ENCODE measurements around the gene LIPC.

DNA sequence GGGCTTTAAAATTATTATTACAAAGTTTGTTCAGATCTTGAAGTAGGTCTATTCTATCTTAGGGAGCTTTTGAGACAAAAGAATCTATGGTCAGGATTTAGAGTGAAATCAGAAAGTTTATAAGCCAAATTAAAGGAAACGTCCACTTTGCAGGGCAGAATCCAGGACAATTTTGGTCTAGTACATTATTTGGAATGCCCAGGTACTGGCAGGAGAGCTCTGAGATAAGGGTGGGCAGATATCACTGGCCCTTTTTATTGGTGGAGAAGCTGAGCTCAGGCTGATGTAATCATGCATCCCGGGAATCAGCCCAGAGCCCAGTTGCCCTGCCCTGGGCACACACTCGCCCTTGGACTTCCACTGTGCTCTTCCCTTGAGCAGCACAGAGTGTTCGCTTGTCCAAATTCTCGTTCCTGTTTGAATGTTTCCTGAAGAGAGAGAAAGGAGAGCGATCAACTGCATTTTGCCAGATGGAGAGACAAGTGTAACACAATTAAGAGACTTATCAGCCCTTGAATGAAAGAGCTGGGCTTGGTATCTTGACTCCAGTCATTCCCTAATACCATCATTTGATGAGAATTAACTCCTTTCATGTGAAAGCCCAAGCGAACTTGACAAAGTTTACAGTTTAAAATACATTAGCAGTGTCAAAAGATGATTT, 3.7 kb downstream of the AQP9 start:
- PRO-cap = no peak
- RAMPAGE, long total RNA, 4 experiments = no peak in any of the 4 experiments

DNA sequence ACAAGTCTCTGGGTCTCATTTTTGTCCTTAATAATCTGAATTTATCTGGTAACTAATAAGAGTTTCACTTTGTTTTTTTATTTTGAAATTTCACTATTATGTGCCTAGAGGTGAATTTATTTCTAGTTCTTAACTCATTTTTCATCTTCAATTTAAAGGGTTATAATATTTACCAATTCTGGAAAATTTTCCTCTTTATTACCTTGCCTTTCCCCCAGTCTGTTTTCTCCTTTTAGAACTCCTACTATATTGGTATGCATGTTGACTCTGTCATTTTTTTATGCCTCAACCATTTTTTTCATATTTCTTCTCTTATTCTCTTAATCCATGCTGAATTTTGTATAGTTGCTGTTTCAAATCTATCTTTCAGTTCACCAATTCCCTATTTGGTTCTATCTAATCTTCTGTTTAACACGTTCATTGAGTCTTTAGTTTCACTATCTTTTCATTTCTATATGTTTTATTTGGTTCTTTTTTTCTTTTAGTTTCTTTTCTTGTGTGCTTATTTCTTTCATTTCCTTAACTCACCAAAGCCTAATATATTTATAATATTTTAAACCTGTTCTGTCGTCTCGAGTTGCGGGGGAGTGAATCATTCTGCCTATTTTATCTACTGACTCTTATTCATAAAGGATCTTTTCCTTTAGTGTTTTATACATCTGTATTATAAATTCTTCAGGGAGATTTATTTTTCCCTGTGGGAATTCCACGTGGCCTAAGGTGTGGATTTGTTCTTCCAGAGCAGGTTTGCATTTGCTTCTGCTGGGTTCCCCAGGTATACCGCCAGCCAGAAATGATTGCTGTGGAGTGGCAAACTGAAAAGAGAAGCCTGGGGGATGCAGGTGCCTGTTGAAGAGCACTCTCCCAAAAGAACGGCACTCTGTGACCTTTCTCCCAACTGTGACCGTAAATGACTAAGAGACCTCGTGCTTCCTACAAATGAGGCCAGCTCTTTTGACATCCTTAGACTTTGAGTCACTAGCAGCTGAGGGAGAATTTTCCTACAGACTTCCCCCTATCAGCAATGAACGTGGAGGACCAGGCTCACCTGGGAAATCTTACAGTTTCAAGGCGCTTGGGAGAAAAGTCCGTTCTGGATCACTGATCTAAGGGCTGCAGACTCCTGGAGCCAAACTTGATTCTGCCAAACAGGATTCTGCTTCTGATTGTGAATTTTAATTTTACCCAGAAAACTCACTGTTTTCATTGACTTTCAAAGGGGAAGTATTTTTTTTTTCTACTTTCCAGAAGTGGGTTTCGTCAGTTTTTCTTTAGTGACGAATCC, 8.2 kb downstream of the AQP9 start:
- PRO-cap = no peak
- RAMPAGE, long total RNA, 4 experiments = no peak in any of the 4 experiments

DNA sequence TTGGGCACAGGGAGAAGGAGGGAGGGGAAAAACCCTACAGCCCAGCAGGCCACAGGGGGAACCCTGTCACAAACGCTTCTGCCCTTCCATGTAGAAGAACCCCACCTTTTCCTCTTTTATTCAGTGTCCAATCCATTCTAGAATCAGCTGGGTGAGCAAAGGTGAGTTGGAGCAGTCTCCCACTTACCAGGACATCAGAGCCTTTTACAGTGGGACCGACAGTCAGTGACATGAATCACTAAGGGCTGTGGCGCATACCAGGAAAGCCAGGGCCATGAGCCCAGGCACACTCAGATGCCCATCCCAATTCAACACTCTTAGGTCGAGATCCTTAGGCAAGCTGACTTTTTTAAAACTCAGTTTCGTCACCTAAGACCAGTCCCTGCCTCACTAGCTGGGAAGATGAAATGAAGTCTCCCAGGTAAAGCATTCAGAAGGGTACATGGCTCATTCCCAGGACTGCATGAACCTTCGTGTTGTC, 146.1 kb downstream of the AQP9 start:
- PRO-cap = no peak
- RAMPAGE, long total RNA, 4 experiments = no peak in any of the 4 experiments

GRCh38 chr15:58330020-58330913, 101.5 kb upstream of the LIPC start:
- PRO-cap = no peak
- RAMPAGE, long total RNA, 4 experiments = no peak in any of the 4 experiments

DNA sequence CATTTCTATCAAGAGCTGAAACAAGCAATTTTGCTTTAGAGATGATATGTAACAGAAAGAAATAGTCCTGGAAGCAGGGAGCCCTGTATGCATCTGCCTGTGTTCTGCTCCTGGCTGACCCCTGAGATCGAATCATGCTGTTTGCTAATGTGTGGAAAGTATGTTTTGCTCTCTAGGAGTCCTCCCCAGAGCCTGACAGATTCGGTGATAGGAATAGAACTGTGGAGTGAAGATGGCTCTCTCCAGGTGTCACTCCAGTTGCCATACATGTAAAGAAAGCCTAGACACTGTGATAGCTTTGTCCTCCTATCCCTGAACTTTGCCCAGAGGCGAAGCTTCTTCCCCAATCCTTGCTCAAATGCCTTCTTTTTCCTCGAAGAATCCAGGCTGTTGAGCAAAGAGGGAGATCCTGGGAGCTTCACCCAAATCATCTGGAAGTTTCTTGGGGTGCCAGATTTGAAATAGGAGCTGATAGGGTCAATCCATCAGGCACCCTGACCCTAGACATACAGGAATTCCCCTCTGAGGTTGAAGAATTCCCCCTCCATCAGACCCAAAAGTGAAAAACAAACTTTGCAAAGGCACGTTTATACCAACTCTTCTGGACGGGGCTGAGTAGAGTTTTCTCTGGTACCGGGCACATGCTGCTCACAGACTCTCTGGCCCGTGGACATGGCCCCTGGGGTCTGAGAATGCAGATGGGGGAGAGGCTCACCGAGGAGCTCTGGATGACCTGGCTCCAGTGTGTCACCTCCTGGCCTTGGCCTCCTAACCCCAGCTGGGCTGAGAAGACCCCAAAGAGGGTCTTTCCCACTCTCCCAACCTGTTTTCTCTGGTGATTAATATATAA, 11.4 kb upstream of the LIPC start:
- PRO-cap = no peak
- RAMPAGE, long total RNA, 4 experiments = no peak in any of the 4 experiments

- PRO-cap = no peak
- RAMPAGE, long total RNA, 4 experiments = no peak in any of the 4 experiments
Measured at GRCh38 chr15:58431459-58432059, at the start of gene LIPC. Gene LIPC, plus strand, starts transcription at chr15:58431991.

DNA sequence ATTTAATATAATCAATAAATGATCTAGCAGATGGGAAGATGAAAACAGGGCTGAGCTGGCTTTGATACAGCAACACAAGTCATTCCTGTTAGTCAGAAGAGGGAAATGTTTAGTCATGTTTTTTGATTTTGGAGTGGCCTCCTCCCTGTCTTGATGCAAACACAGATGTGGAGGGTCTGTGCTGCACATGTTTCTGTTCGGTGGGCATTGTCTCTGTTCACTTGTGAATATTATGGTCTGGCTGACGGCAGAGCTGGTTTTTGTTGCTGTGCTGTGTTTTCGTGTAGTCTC, 9.9 kb downstream of the LIPC start:
- PRO-cap = no peak
- RAMPAGE, long total RNA, 4 experiments = no peak in any of the 4 experiments

GRCh38 chr15:58484596-58485135, 52.9 kb downstream of the LIPC start:
- PRO-cap = no peak
- RAMPAGE, long total RNA, 4 experiments = no peak in any of the 4 experiments

GRCh38 chr15:58517142-58517448, 85.3 kb downstream of the LIPC start:
- PRO-cap = no peak
- RAMPAGE, long total RNA, 4 experiments = no peak in any of the 4 experiments

DNA sequence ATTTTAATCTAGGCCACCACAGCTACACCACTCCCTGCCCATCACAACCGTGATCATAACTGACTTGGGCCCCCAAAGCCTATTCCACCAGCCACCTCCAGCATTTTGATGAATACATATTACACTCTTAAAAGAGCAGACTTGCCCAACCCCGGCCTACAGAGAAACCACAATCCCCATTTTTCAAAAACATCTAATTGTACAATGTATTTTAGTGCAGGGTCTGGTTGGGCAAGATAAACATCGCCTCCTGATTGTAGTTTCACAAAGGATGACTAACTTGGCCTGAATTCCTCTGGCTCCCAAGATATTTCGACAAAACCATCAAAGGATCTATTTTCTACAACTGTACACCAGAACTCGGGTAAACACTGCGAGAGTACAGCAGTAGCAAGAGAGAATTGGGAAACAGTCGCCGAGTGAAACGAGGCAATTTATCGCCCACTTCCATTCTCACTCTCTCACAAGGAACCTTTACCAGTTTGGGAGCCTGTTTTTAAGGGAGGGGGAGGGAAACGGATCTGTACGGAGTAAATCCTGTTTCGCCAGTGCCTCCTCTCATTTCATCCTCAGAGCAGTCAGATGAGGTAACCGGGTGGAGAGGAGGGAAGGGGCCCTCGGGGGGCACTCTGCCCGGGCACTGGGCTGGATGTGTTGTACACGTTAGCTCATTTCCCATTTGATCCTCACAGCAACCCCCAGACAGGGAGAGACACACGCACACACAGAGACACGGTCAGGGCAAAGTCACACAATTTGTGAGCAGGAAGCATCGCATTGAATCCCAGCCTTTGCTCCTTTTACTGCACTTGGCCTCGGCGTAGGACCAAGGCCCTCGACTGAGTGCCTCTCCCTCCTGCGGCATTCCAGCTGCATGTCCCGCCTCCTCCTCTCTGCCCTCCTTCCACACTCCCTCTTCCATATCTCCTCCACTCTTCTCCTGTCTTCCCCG, 120.1 kb downstream of the LIPC start:
- PRO-cap = no peak
- RAMPAGE, long total RNA, 4 experiments = no peak in any of the 4 experiments

- PRO-cap = no peak
- RAMPAGE, long total RNA, 4 experiments = no peak in any of the 4 experiments
Measured at GRCh38 chr15:58667003-58668219, 82.1 kb downstream of the ADAM10 start.

DNA sequence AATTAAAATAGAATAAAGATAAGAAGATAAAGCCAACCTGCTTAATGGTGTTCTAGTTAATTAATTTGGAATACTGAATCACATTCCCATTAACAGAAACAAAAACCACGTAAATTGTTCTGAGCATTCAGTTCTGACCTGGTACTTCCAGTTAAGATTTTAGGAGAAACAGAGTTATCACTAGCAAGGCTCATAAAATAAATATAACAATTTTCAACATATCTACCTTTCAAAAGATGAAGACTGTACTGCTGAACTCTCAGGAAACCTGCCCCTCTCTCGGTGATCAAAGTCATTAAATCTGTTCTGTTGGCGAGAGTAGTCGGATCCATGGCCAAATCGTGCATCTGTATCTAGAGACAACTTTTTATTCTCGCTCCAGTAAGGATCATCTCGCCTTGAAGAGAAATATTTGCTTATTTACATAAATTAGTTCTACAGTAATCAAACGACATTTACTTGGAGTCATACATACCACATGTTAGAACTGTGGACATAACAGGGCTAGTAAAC, 45.3 kb downstream of the SLTM start:
- PRO-cap = no peak
- RAMPAGE, long total RNA, 4 experiments = no peak in any of the 4 experiments

GRCh38 chr15:58889313-58890039, 44.0 kb downstream of the SLTM start:
- PRO-cap = no peak
- RAMPAGE, long total RNA, 4 experiments = no peak in any of the 4 experiments

DNA sequence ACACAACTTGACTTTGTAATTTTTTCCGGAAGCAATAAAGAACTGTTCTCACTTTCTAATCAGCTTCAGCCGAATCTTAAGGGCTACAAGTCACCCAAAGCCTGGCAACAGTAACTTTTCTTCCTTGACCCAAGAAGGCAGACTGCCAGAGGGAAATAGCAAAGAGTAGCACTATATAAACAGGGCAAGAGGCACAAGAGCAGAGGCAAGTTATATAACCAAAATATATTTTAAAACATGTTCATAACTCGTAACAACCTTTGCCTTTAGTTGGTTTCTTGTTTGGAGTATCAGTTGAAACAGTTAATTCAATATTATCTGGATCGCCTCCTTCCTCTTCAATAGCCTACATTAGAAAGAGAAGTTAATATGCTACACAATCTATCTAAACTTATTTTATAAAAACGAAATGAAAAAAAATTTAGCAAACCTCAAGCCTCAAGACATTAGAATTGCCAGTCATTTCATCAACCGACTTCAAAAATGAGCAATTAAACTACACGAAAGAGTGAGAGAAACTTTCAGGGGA, 1.3 kb downstream of the SLTM start:
- PRO-cap = no peak
- RAMPAGE, long total RNA, 4 experiments = no peak in any of the 4 experiments

- PRO-cap = no peak
- RAMPAGE, long total RNA, 4 experiments = start-site peak on the plus strand in 1 of 4 experiments, at chr15:58991160-58991339 at its widest, 6 reads per replicate
Measured at GRCh38 chr15:58990895-58991710, 3.6 kb downstream of the RNF111 start.

GRCh38 chr15:59124237-59124801, 19.4 kb downstream of the CCNB2 start:
- PRO-cap = no peak
- RAMPAGE, long total RNA, 4 experiments = no peak in any of the 4 experiments

GRCh38 chr15:59290811-59291538, 81.7 kb downstream of the MYO1E start:
- PRO-cap = no peak
- RAMPAGE, long total RNA, 4 experiments = no peak in any of the 4 experiments

- PRO-cap = no peak
- RAMPAGE, long total RNA, 4 experiments = start-site peak on the minus strand in 3 of 4 experiments, at chr15:59294659-59295139 at its widest, 6 to 21 reads per replicate
Measured at GRCh38 chr15:59294274-59295349, 78.1 kb downstream of the MYO1E start.

GRCh38 chr15:59296054-59296908, 76.4 kb downstream of the MYO1E start:
- PRO-cap = no peak
- RAMPAGE, long total RNA, 4 experiments = no peak in any of the 4 experiments

GRCh38 chr15:59537416-59537715, 74.2 kb upstream of the GCNT3 start:
- PRO-cap = no peak
- RAMPAGE, long total RNA, 4 experiments = no peak in any of the 4 experiments

Measured in suprapubic skin (tissue), 4 donors.